Metastatic Liver Carcinoma in the Adrenal Gland (tissue), 2 donors: ENCODE measurements around the genes RENBP, ATP6AP1 and FAM50A.

DNA sequence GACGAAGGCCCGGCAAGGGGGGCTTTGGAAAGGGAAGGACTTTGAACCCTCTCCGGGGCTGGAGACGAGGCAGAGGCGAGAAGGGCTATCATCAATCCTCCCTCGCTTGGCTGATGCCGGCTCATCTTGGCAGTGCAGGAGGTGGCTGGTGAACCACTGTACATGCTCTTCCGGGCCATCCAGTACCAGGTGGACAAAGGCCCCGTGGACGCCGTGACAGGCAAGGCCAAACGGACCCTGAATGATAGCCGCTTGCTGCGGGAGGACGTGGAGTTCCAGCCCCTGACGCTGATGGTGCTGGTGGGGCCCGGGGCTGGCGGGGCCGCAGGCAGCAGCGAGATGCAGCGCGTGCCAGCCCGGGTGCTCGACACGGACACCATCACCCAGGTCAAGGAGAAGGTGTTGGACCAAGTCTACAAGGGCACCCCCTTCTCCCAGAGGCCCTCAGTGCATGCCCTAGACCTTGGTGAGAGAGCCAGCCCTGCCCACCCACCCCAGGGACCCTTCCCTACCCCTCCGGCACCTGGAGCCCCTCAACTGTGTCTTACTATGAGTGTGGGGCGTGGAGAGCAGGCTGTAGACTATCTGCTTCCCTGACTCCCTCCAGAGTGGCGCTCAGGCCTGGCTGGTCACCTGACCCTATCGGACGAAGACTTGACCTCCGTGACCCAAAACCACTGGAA, 5.0 kb upstream of the SRPK3 start:
- PRO-cap, 2 experiments, result no peak in any of the 2 experiments

- PRO-cap, 2 experiments, result no peak in any of the 2 experiments
Measured at GRCh38 chrX:153818347-153818816, 12.0 kb downstream of the PDZD4 start.

DNA sequence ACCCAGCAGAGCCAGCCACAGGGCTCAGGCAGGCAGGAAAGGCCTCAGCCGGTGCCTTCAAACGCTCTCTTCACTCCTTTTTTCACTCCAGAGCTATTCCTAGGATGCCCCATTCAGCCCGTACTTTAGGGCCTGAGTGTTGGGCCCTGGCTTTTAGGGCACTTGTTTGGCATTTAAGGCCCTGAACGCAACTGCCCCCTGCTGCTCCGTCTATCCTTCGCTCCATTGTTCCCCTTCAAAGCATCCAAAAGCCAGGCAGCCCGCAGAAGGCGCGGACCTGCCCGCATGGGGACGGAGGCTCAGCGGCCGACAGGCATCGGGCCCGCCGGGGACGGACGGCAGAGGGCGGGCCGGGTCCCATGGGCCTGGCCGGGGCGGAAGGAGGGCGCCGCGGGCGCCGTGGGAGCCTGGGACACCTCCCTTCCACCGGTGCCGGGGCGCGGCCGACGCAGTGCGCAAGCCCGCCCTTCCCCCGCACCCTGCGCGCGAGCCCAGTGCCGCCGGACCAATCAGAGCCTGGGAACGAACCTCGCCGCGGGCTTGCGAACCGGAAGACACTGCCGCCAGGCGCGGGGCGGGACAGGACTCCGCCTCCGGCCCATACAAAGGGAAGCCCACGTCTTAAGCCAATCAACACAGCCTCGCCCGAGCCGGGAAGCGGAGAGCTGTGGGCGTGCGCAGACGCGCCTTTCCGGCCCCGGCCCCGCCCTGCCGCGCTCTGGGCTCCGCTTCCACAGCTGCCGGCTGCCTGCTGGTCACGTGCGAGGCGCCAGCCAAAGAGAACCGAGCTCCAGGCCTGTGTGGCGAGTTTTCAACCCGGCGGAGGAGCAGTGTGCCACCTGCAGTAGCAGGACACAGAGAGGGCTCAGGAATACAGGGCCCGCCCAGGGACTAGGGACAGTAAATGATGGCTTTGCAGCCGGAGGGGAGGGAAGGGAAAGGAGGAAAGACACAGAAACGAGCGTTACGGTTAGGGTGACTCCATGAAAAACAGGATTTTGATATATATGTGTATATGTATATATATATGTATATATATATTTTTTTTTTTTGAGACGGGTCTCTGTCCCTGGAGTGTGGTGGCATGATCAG, 2.1 kb upstream of the ARHGAP4 start:
- PRO-cap, 2 experiments, result peak in 2 of 2 experiments; most common plus-strand start position 806 of the sequence (in 2); most common minus-strand start position 453 of the sequence (in 1)

DNA sequence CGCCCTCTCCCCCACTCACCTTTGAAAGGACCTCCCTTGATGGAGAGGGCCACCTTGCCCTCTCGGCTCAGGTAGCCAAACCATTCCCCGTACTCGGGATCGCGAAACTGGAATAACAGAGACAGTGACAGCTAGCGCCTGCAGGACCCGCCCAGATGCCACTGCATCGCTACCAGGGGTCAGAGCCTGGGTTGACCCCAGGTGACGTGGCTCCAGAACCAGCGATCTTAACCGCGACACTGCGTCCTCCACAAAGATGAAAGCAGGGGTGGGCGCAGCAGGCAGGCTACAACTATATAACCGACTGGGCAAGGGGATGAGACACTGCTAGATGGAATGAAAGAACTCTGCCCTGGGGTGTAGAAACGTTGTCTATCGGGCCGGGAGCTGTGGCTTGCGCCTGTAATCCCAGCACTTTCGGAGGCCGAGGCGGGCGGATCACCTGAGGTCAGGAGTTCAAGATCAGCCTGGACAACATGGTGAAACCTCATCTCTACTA, 682 bp upstream of the NAA10 start:
- PRO-cap, 2 experiments, result no peak in any of the 2 experiments

DNA sequence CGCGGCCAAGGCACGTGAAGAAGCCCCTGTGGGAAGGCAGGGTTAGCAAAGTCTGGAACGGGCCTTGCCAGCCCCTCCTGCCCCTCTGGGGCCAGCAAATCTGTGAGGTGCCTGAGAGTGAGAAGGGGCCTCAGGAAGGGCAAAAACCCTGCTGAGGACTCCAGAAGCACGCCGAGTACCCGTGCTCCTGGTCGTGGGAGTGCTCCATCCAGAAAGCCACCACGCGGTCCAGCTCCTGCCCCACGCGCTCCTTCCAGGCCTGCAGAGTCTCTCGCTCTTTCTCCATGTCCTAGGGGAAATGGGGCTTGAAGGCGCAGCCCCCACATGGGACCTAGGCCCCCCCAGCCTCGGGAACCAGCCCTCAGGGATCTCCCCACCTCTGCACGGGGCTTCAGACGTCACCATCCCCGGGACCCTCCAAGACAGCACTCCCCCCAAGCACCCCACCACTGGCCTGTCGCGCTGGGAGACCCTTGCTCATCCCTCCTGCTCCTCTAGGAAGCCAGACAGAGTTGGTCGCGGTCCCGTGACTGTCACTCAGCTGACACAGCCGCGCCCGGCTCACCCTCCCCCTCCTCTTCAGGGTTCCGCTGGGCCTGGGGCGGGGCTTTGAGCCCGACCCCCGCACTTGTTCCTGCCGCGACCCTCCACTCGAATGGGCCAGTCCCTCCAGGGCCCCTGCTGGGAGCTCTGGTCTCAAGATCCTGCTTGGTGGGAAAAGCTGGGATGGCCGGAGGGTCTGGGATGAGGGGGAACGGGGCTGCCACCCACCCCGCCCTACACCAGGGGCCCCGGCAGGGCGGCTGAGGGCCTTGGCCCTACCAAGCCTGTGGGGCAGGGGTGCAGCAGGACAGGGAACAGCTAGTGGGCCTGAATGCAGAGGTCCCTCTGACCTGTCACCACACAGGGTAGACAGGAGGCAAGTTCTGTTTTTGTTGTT, at the start of gene RENBP:
Gene RENBP, minus strand, starts transcription at position 514 of the 940 bp plus-strand sequence.
- PRO-cap, 2 experiments, result peak in 1 of 2 experiments; most common minus-strand start position 496 of the sequence (in 1)

DNA sequence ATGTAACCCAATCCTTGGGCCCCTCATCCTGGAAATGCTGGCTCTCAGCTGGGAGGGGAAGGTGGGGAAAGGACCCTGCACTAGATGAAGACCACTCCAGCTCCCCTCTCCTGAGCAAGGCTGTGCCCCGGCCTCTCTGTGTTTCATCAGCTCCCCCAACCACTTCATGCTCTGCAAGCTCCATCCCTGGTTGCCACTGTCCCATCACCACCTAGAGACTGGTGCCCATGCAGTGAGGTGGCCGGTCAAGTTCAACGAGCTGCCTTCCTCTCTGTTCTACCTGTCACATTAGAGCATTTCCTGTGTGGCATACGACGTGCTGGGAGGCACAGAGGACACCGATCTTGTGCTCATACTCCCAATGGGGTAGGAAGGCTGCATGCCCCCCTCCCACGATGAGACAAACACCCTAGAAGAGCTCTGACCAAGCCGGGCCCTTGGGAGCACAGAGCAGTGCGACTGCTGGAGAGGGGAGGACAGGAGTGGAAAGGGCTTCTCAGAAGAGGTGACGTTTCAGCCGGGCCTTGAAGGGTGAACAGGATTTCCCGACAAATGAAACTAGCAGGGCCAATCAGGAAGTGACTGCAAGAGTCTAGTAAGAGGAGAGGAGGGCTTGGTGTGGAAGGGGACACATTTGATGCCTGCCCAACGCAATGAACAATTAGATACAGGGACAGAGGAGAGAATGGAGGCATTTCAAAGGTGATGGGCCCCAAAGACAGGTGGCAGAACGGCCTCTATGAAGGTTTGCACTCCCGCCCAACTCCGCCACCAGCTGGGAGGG, 4.2 kb downstream of the HCFC1 start:
- PRO-cap, 2 experiments, result no peak in any of the 2 experiments

- PRO-cap, 2 experiments, result no peak in any of the 2 experiments
Measured at GRCh38 chrX:153982459-153982848, 9.9 kb downstream of the TMEM187 start.

DNA sequence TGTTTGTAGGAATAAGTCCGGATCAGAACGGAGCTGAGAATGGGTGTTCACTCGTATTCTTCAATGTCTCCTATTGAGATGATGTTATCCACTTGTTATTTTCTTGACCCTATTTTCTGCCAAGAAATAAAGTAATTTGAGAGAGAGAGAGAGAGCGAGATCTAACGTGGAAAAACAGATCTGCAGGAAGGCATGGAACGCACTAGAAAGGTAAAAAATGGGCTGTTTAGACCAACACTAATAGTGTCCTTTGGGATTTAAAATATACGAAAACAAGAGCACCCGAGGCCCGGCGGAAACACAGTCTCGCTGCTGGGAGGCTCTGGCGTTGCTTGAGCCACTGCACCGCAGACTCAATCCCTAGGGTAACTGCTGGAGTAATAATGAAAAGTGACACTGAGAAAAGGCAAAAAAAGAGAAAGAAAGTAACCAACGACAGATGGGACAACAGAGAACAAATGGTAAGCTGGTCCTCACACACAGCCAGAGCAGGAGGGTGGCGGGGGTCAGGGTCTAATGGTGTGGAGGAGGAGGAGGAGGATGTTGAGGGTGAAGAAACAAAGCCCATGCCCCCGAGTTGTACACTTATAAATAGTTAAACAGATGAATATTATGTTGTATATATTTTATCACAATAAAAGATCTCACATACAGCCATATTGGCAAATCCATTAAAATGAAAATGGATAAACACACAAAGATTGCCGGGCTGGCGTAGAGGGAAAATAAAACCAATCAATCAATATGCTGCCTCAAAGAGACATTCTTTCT, 15.4 kb downstream of the IRAK1 start:
- PRO-cap, 2 experiments, result no peak in any of the 2 experiments

DNA sequence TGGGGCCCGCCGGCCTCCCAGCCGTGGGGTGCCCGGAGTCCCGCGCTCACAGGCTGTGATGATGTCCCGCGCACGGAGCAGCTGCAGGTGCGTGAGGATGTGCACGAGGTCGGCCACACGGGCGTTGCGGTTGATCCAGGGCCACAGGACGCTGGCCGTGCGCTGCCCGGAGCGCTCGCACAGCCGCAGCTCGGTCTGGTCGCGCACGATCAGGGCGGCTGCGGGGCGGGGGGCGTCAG, 402 bp downstream of the IRAK1 start:
- PRO-cap, 2 experiments, result peak in 1 of 2 experiments; most common plus-strand start position 124 of the sequence (in 1); most common minus-strand start position 57 of the sequence (in 1)

DNA sequence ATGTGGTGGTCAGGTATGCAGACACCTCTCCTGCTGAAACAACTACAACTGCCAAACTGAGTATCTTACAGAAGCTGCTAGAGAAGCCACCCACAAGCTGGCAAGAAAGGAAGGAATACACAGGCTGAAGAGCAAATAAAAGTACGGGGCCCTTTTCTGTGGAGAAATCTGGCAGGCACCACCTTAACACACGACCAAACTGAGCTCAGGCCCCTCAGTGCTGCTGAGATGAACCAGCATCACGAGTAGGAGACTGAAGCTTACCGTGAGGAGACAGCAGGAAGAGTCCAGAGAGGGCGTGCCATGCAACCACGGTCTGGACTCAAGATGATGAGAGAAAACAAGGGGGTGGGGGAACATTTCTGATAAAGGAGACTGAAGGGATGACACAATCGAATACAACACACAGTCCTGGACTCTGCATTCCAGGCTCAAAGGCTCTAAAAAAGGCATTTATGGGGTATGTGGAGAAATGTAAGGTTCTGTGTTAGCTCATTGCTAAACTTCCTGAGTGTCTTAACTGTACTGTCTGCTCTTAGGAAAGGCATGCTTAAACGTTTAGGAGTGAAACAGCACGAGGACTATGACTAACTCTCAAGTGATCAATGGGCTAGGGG, 20.5 kb upstream of the IRAK1 start:
- PRO-cap, 2 experiments, result no peak in any of the 2 experiments

- PRO-cap, 2 experiments, result no peak in any of the 2 experiments
Measured at GRCh38 chrX:154341741-154342245, 32.6 kb downstream of the FLNA start.

GRCh38 chrX:154365788-154366739, 8.4 kb downstream of the FLNA start:
- PRO-cap, 2 experiments, result no peak in any of the 2 experiments

DNA sequence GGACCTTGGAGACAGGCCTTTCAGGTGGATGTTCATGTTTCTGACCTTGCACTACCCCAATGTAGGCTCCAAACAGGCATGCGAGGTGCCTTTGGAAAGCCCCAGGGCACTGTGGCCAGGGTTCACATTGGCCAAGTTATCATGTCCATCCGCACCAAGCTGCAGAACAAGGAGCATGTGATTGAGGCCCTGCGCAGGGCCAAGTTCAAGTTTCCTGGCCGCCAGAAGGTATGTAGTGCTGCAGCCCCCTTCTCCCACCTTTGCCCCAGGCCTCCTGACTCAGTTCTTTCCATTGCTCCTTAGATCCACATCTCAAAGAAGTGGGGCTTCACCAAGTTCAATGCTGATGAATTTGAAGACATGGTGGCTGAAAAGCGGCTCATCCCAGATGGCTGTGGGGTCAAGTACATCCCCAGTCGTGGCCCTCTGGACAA, 2.2 kb downstream of the RPL10 start:
- PRO-cap, 2 experiments, result no peak in any of the 2 experiments

DNA sequence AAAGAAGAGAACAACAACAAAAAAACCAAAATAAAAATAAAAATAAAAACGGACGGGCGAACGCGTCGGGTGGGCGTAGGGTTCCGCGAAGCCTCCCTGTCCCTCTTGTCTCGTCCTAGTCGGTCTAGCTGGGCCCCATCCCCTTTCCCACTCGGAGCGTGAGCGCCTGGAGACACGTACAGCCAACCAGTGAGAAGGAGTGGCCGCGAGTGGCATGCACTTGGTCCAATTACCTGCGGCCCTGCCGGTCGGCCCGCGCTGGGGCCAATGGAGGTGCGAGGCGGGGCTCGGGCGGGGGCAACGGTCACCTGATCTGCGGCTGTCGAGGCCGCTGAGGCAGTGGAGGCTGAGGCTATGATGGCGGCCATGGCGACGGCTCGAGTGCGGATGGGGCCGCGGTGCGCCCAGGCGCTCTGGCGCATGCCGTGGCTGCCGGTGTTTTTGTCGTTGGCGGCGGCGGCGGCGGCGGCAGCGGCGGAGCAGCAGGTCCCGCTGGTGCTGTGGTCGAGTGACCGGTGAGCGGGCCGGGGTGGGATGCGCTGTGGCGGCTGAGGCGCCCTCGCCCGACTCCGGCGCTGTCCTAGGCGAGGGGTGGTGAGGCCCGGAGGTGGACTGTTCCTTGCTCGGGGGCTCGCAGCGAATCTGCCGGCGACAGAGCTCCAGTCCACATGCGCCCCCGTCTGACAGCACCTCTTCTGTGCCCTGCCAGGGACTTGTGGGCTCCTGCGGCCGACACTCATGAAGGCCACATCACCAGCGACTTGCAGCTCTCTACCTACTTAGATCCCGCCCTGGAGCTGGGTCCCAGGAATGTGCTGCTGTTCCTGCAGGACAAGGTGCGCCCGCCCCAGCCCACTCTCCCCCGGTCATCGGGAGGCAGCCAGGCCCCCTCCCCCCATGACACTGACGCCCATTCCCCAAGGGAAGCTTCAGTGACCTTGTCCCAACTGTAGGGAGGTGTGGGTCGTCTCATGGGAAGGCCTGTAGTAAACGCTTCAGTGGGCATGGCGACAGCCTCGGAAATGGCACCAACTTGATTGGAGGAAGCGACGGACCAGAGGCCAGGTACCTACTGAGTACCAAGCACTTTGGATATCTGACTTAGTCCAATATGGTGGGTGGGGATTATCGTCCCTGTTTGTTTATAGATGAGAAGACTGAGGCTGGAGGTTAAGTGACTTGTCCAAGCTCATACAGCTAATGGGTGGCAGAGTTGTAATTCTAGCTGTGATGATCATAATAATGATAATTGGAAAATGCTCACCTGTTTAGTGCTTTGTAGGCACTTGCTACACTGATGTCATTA, at the start of gene ATP6AP1:
Gene ATP6AP1, plus strand, starts transcription at position 339 of the 1,306 bp plus-strand sequence.
- PRO-cap, 2 experiments, result peak in 2 of 2 experiments; most common plus-strand start position 339 of the sequence (in 2); most common minus-strand start position 117 of the sequence (in 1)

DNA sequence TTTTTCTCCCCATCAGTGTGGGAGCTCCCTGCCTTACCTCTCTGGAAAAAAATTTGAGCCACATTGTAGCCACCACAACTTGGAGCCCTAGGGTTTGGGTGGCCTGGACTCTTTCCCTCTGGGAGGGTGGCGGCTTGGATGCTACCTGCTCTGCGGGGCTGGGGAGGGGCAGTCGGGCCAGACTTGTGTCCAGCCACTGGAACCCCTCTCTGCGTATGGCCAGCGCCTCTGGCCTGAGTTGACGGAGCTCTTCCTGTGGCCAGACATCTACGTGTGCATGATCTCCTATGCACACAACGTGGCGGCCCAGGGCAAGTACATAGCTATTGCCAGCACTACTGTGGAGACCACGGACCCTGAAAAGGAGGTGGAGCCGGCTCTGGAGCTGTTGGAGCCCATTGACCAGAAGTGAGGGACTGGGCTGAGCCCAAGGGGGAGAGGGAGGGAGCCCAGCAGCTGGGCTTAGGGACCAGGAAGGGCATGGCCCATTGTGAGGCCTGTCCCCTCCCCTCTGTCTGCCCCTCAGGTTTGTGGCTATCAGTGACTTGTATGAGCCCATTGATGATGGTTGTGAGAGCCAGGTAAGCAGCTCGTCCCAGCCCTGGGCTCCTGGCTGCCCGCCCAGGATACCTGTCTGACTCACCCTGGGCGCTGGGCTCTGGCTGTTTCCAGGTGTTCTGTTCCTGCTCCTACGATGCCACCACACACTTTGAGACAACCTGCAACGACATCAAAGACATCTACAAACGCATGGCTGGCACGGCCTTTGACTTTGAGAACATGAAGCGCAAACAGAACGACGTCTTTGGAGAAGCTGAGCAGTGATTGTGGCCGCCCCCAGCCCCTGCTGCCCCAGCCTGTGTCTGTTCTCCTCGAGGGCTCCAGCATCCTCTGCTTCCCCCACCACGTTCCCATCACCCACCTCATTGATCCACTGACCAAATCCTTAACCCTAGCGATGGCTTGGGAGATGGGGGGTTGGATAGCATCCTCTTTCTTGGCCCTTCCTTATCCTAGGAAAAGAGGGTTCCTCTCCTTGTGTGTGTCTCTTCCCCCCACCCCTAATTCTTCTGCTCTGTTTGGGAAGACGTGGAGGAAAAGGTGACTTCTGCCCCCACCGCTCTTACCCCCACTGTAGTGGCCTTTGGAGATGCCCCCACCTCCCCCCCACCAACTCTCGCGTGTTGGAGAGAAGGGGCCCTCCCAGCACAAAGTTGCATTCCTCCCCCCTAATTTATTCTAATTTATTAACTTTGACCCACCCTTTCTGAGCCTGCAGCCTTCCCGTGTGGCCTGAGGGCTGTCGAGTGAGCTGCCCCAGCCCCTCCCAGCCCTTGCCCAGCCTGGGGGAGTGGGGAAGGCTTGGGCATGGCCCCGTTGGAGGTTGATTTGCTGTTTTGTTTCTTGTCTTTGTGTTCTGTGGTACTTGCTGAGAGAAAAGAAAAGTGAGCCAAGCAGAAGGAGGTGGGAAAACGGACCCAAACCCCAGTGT, 1.5 kb upstream of the FAM50A start:
- PRO-cap, 2 experiments, result no peak in any of the 2 experiments

DNA sequence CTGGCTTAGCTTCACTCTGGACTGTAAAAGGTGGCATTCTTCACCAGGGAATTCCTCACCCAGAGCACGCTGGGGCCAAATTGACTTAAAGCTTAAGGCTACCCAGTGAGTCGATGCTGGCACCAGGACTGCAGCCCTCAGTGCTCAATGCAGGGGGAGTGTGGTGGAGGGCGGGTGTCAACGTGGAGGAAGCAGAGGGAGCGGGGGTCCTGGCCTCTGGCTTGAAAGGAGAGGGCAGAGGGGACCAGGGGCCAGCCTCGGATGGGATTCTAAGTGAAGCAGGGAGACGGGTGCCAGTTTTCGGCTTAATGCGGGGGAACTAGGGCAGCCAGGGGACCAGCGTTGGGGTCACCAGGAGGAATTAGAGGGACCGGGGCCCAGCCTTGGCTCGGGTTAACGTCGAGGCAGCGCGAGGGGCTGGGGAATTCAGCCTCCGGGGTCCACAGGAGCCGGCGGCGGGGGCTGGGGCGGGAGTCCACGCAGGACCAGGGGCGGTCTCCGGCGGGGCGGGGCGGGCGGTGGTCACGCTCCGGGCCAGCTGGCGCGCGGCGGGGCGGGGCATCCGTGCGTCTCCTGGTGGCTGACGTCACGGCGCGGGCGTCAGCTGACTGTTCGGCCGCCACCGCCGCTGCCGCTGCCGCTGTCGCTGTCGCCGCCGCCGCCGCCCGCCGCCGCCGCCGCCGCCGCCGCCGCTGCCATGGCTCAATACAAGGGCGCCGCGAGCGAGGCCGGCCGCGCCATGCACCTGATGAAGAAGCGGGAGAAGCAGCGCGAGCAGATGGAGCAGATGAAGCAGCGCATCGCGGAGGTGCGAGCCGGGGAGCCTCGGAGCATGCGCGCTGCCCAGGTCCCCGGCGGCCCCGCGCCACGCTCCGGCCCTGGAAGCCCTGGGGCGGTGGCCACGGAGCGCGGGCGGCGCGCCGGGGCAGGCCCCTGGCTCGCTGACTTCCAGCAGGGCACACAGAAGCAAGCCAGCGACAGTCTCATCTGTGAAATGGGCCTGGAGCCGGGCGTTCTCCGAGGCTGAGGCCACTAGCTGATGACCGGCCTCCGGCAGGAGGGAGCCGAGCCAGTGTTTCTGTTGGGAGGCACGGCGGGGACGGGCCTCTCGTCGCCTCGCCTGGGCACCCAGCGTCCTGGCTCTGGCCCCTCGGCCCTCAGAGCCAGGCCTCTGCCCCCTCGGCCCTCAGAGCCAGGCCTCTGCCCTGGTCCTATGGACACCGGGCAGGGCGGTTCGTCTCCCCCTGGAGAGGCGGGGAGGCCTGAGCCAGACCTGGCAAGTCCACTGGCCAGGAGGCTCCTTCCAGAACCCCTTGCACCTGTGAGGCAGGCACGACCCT, at the start of gene FAM50A:
Gene FAM50A, plus strand, starts transcription at position 603 of the 1,340 bp plus-strand sequence.
- PRO-cap, 2 experiments, result peak in 2 of 2 experiments; most common plus-strand start position 603 of the sequence (in 2); most common minus-strand start position 497 of the sequence (in 1)

DNA sequence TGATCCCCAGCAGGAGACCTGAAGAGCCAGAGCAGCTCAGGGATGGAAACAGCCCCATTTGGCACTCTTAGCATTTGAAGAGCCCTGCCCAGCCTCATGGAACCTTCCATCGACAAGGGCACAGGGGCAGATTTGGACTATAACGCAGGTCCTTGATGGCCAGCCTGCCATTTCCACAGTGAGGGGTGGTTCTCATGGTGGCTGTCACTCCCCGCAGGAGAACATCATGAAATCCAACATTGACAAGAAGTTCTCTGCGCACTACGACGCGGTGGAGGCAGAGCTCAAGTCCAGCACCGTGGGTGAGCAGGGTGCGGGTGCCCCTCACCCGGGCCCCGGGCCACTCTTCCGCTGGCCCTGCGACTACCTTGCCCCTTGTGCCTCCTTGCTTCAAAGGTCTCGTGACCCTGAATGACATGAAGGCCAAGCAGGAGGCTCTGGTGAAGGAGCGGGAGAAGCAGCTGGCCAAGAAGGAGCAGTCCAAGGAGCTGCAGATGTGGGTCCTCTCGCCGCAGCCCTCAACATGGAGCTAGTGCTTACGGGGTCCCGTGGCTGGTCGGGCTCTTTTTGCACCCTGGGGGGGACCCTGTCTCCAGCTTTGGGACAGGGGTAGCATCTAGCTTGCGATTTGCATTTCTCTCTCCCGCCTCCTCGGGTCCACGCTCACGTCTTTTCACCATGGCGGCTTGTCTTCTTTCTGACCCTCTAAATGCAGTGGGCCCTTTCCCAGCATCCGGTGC, 1.6 kb downstream of the FAM50A start:
- PRO-cap, 2 experiments, result no peak in any of the 2 experiments

GRCh38 chrX:154472829-154473546, 6.1 kb downstream of the LAGE3 start:
- PRO-cap, 2 experiments, result no peak in any of the 2 experiments

DNA sequence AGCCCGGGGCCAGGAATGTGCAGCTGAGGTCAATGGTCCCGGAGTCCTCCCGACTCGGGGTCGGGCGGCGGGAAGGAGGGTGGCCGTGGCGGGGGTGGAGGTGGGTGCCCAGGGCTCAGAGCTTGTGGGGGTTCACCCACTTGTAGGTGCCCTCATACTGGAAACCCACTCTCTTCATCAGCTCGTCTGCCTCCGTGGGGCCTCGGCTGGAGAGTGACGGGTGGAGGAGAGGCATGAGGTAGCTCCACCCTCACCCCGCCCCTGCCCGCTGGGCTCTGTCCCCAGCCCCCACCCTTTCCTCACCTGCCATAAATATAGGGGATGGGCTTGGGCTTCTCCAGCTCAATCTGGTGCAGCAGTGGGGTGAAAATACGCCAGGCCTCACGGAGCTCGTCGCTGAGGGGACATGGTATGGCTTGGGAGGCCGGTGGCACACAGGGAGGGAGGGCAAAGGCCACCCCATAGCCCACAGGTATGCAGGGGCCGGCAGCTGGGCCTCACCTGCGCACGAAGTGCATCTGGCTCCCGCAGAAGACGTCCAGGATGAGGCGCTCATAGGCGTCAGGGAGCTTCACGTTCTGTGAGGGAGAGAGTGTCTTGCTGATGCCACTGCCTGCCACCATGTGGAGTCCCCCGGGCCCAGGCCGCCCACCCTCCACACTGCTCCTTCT, 14.6 kb downstream of the G6PD start:
- PRO-cap, 2 experiments, result no peak in any of the 2 experiments

GRCh38 chrX:154541636-154542777, 4.6 kb downstream of the G6PD start:
- PRO-cap, 2 experiments, result peak in 2 of 2 experiments; most common plus-strand start chrX:154542691 (in 2); most common minus-strand start chrX:154542379 (in 1)